Melanocyte of skin (primary cell): Measurements from ENCODE around the gene HAO1.

GRCh38 chr20:5150659-5151105 lies 23.9 kb downstream of the CDS2 start:
- CAGE, long polyA plus RNA, 2 experiments, result no peak in any of the 2 experiments

DNA sequence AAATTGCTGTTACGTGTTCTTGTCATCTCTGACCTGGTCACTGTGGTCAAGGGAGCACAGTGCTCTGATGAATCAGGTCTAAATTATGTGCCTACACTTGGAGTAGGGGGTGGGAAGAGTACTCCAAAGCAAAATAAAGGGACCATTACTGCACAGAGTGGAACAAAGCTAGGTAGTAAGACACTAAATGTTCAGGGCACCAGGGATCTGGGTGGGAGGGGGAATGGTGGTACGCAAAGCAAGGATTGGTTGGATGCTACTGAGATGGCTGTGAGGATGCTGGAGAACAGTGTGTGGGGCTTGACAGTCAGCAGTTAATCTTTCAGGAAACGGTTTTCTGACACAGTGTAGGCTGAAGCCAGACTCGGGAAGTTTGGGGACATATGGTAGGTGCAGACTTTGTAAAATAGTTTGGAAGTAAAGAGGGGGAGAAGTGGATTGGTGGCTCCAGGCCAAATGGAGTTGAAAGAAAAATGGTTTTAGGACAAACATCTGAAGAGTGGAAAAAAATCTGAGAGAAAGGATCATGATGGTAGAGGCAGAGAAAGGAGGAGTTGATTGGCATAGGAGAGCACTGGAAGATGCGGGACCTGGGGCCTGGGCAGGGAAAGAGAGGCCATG lies 30.2 kb downstream of the CDS2 start:
- CAGE, long polyA plus RNA, 2 experiments, result no peak in any of the 2 experiments

DNA sequence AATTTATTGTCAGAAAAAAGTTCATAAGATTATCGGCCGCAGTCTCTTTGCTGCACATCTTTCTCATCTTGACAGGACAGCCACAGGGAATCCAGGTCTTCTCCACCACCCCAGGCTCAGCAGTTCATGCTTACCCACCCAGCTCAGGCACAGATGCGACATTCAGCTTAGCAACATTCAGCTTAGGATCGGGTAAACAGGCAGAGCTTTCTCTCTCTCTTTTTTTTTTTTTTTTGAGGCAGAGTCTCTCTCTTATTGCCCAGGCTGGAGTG lies 80.9 kb downstream of the GPCPD1 start:
- CAGE, long polyA plus RNA, 2 experiments, result no peak in any of the 2 experiments

- CAGE, long polyA plus RNA, 2 experiments, result no peak in any of the 2 experiments
These were observed 63.2 kb downstream of the GPCPD1 start for GRCh38 chr20:5547420-5548254.

- CAGE, long polyA plus RNA, 2 experiments, result no peak in any of the 2 experiments
These were observed 4.3 kb downstream of the GPCPD1 start for GRCh38 chr20:5606228-5607220.

GRCh38 chr20:5645458-5646018 lies 34.7 kb upstream of the GPCPD1 start:
- CAGE, long polyA plus RNA, 2 experiments, result no peak in any of the 2 experiments

- CAGE, long polyA plus RNA, 2 experiments, result no peak in any of the 2 experiments
These were observed 48.7 kb upstream of the GPCPD1 start for GRCh38 chr20:5659278-5660082.

- CAGE, long polyA plus RNA, 2 experiments, result no peak in any of the 2 experiments
These were observed 58.3 kb upstream of the SHLD1 start for GRCh38 chr20:5691868-5692399.

DNA sequence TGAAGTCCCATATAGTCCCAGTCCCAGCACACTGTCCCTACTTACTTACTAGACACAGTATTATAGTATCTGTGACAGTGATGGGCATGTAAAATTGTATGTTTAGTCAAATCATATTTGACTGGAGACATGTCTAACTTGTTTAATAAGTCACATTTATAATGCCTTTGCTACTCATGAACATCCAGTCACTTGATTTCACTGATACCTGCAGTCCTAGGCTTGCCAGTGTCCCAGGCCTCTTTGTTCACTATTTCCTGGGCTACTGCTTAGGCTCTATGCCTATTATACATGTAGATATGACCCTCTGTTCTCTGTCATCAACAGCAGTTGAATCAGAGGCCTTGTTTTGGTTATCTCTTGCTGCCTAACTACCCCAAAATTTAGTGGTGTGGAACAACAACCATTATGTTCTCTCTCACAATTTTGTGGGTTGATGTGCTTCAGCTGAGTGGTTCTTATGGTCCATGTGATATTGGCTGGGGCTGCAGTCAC lies 47.4 kb downstream of the SHLD1 start:
- CAGE, long polyA plus RNA, 2 experiments, result no peak in any of the 2 experiments

DNA sequence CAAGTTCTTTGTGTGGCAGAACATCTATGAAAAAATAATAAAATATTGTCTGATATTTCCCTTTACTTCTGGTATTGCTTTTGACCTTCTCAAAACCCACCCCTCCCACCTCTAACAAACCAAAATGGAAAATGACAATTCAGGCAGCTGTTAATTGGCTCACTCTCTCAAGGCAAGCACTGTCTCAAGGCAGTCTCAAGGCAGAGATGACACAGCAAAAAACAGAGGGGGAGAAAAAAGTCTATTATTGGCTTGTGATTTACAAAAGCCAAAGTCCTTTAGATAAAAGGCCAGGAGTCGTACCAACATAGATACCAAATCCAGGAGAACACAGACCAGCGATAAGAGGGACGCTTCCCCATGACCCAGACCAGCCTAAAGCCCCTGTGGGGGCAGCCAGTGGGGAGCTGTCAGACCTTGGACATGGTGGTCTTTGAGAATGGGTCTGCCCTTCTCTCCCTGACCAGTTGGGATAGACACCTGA lies 22.0 kb upstream of the LRRN4 start:
- CAGE, long polyA plus RNA, 2 experiments, result no peak in any of the 2 experiments

- CAGE, long polyA plus RNA, 2 experiments, result no peak in any of the 2 experiments
These were observed 233.6 kb upstream of the BMP2 start for GRCh38 chr20:6533645-6534613.

GRCh38 chr20:6623948-6624453 lies 143.5 kb upstream of the BMP2 start:
- CAGE, long polyA plus RNA, 2 experiments, result no peak in any of the 2 experiments

- CAGE, long polyA plus RNA, 2 experiments, result no peak in any of the 2 experiments
These were observed 53.2 kb upstream of the BMP2 start for GRCh38 chr20:6714236-6714751.

- CAGE, long polyA plus RNA, 2 experiments, result no peak in any of the 2 experiments
These were observed at the start of gene HAO1 for GRCh38 chr20:7940101-7940804. Gene HAO1, minus strand, starts transcription at chr20:7940458.

- CAGE, long polyA plus RNA, 2 experiments, result no peak in any of the 2 experiments
These were observed 39.2 kb downstream of the TMX4 start for GRCh38 chr20:7980138-7981025.

- CAGE, long polyA plus RNA, 2 experiments, result no peak in any of the 2 experiments
These were observed 37.7 kb downstream of the TMX4 start for GRCh38 chr20:7981853-7982341.

- CAGE, long polyA plus RNA, 2 experiments, result no peak in any of the 2 experiments
These were observed 97.4 kb downstream of the PLCB4 start for GRCh38 chr20:9166182-9166779.

DNA sequence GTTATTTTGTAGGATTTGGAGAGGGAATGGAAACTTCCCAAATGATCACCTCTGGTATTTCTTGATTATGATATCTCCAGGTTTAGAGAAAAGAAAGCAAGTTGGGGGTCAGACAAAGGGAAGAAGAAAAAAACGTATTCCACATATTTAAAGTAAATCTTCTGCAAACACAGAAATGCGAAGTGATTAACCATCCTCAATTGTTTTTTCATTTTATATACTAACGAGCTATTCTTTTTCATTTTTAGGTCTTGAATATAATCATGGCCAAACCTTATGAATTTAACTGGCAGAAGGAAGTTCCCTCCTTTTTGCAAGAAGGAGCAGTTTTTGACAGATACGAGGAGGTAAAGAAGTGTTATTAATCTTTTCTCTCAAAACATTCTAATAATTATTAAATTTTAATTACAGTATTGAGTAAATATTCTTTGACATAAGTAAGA lies 206.8 kb upstream of the LAMP5 start:
- CAGE, long polyA plus RNA, 2 experiments, result no peak in any of the 2 experiments

- CAGE, long polyA plus RNA, 2 experiments, result no peak in any of the 2 experiments
These were observed 112.3 kb upstream of the LAMP5 start for GRCh38 chr20:9401992-9402652.

GRCh38 chr20:9514067-9514483 lies 315 bp upstream of the LAMP5 start:
- CAGE, long polyA plus RNA, 2 experiments, result no peak in any of the 2 experiments